Fibroblast of the aortic adventitia (primary cell): ENCODE measurements around the genes AGAP6, SGMS1 and A1CF.

DNA sequence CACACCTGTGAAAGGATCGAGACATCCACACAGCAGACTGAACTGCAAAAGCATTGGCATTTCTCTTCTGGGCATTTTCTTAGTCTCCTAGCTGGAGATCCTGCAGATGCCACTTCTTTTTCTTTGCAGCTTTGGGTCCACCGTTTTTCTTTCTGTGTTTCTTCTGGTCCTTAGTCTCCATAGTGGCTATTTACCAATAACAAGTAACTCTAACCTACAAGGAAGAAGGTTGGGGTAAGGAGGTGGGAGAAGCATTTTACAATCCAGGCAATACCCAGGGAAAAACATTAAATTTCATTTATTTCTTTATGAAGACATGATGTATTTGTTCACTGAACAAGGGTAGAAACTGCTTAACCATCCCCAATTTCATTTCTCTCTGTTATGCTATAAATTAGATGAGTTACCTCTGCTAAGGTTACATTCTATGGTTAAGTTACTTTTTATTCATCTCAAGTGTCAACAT lies 28.3 kb upstream of the AGAP9 start:
- CAGE, long polyA plus RNA: no peak

DNA sequence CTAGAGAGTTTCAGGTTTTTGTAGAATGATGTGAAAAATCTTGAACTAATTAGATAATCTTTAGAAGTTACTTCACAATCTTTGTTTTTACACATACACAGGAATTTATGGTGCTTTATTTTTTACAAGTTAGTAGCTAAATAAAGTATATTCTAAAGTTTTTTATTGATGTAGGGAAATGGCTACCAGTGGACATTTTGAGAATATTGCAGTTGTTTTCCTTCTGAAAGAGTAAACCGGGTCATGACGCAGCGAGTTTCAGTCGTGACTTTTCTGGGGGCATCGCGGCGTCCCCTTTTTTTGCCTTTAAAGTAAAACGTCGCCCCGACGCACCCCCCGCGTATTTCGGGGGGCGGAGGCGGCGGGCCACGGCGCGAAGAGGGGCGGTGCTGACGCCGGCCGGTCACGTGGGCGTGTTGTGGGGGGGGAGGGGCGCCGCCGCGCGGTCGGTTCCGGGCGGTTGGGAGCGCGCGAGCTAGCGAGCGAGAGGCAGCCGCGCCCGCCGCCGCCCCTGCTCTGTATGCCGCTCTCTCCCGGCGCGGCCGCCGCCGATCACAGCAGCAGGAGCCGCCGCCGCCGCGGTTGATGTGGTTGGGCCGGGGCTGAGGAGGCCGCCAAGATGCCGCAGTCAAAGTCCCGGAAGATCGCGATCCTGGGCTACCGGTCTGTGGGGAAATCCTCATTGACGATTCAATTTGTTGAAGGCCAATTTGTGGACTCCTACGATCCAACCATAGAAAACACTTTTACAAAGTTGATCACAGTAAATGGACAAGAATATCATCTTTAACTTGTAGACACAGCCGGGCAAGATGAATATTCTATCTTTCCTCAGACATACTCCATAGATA lies 57.6 kb downstream of the SYT15B start:
- CAGE, long polyA plus RNA: no peak

DNA sequence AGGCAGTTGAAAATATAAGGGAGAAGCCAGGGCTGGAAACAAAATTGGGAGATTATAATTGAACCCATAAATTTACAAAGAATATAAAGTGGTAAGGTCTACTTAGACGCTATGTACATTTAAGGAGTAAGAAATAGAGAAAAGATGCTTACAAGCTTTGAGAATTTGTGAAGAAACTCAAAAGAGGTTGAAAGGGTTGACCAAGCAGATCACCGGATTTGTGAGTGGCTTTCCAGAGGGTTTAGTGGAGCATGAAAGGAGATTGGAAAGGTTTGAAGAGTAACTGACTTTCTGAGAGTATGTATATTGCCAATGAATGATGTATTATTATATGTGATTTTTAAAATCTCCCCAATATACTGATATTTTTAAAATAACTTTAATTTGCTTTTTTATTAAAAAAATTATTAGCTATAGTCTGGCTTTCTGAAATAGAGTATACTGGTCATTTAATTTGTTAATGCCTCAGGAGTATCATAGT lies 64.4 kb downstream of the MAPK8 start:
- CAGE, long polyA plus RNA: no peak

DNA sequence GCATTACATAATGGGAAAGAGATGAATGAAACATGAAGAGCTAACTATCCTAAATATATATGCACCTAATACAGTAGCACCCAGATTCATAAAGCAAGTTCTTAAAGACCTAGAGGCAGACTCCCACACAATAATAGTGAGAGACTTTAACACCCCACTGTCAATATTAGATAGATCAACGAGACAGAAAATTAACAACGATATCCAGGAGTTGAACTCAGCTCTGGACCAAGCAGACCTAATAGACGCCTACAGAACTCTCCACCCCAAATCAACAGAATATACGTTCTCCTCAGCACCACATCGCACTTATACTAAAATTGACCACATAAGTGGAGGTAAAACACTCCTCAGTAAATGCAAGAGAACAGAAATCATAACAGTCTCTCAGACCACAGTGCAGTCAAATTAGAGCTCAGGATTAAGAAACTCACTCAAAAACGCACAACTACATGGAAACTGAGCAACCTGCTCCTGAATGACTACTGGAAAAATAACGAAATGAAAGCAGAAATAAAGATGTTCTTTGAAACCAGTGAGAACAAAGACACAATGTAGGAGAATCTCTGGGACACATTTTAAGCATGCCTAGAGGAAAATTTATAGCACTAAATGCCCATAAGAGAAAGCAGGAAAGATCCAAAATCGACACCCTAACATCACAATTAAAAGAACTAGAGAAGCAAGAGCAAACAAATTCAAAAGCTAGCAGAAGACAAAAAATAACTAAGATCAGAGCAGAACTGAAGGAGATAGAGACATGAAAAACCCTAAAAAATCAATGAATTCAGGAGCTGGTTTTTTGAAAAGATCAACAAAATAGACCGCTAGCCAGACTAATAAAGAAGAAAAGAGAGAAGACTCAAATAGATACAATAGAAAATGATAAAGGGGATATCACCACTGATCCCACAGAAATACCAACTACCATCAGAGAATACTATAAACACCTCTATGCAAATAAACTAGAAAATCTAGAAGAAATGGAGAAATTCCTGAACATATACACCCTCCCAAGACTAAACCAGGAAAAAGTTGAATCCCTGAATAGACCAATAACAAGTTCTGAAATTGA lies 67.5 kb downstream of the MAPK8 start:
- CAGE, long polyA plus RNA: no peak

- CAGE, long polyA plus RNA: no peak
Measured at GRCh38 chr10:48623830-48624265, 19.0 kb upstream of the ARHGAP22 start.

DNA sequence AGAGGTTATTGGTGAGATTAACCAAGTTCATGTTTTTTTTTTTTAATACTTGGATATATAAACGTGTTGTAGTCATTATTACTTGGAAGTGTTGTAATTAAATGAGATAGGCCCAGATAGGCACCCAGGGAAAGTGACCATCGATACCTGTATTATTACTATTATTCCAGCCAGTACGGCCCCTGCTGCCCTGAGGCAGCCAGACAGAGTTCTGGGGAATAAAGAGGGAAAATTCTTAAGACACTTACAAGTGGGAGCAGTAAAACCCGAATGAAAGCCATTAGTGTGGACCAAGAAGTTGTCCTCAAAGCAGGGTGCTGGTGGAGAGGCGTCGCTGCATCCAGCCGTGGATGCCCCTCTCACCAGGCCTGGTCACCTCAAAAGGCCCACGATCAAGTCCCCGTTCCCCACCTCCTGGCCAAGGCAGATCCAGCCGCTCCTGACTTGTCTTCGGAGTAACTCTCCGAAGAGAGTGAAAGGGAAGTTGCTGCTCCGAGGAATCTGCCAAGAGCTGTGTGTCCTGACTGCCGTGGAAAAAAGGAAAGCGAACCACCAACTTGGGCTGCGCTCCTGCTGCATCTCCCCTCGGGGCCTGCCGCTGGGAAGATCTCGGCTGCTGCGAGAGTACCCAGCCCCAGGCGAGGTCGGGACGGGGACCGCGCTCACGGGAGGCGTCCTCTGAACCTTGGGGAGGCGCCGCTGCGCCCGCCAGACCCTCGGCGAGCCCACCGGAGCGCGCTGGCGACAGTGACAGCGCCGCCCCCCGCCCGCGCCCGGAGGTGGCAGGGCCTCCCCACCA lies 569 bp downstream of the VSTM4 start:
- CAGE, long polyA plus RNA: no peak

DNA sequence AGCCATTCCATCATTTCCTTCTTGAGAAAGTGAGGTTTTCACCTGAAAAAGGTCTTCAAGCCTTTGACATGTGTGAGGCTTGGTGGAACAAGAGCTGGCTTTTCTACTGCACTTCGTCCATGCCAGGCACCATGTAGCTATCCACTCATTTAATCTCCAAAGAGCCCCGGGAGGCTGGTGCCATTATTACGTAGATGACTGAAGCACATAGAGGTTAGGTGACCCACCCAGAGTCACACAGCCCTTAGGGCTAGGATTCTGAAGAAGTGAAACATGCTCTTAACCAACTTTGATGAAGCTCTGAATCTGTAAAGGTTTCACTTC lies 33.5 kb downstream of the DRGX start:
- CAGE, long polyA plus RNA: no peak

GRCh38 chr10:49470154-49470747 lies 68.7 kb downstream of the ERCC6 start:
- CAGE, long polyA plus RNA: no peak

- CAGE, long polyA plus RNA: no peak
Measured at GRCh38 chr10:49703118-49703359, 23.6 kb downstream of the C10orf53 start.

DNA sequence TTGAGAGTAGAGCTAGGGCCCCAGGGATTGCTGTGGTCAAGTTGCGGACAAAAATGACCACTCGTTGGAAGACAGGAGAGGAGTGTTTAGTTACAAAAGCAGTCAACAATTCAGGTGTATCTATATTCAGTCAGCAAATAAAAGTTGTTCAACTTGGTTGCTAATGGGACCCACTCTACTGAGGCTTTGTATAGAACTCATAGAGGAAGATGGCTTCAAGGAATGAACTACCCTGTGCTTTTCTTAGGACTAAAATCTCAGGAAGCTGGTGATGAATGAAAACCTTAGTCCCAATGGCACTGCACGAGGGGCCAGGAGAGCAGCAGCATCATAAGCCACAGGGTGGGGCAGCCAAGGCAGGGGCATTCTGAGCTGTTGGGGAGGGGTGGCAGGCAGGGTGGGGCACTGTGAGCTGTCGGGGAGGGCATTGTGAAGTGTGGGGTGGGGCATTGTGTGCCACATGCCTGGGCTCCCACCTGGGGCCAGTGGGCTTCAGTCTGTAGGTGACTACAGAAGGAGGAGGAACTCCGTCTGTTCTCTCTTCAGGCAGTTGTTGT lies at the start of gene AGAP6:
TSS of gene AGAP6 (plus strand) at position 533 of the 557 bp plus-strand sequence.
- CAGE, long polyA plus RNA: no peak

- CAGE, long polyA plus RNA: no peak
Measured at GRCh38 chr10:50055581-50055878, 12.2 kb upstream of the WASHC2A start.

GRCh38 chr10:50321878-50322460 lies 70.7 kb upstream of the ASAH2 start:
- CAGE, long polyA plus RNA: no peak

GRCh38 chr10:50326828-50327853 lies 75.8 kb upstream of the ASAH2 start:
- CAGE, long polyA plus RNA: no peak

GRCh38 chr10:50361161-50361785 lies 110.0 kb upstream of the ASAH2 start:
- CAGE, long polyA plus RNA: no peak

DNA sequence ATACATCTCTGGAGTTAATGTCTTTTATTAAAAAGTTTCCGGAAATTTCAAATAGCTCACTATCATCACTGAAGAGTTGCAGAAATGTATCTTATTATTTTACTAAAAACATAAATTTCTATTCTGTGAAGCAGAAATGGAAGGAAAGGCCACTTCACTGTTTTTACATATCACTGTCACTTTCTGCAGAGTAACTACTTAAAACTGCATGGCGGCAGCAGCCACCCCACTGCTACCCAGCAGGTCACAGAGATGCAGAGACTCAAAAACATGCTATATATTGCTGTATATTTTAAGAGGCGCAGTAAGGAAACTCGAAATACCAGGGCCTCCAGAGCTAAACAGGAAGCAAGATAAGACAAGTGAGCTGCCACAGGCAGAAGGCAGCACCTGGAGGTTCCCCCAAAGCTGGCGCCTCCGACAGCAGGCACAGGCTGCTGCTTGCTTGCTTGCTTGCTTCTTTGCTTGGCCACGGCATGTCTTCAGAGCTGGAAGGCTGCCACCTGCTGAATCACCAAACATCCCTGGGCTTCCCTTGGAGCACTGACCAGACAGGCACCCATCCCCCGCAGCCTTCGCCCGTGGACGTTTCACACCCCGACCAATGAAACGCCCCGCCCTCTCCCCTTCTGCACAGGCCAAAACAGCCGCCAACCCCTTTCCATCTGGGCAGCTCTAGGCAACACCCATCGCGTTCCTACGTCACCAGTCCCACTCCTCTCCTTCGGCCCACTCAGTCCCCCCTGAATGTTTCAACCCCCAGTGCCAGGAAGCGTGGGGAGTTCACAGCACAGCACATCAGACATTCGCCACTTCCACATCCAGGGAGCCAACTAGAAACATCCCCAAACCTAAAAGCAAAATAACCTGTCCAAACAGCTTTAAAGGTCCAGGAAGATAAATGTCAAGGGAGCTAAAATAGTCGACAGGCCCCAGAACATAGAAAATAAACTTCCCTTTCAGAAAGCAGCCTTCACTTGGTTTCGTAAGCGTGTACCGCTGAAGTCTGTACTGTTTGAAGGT lies 1.8 kb downstream of the SGMS1 start:
- CAGE, long polyA plus RNA: no peak

- CAGE, long polyA plus RNA: no peak
Measured at GRCh38 chr10:50622674-50623140, 1.0 kb downstream of the SGMS1 start.

DNA sequence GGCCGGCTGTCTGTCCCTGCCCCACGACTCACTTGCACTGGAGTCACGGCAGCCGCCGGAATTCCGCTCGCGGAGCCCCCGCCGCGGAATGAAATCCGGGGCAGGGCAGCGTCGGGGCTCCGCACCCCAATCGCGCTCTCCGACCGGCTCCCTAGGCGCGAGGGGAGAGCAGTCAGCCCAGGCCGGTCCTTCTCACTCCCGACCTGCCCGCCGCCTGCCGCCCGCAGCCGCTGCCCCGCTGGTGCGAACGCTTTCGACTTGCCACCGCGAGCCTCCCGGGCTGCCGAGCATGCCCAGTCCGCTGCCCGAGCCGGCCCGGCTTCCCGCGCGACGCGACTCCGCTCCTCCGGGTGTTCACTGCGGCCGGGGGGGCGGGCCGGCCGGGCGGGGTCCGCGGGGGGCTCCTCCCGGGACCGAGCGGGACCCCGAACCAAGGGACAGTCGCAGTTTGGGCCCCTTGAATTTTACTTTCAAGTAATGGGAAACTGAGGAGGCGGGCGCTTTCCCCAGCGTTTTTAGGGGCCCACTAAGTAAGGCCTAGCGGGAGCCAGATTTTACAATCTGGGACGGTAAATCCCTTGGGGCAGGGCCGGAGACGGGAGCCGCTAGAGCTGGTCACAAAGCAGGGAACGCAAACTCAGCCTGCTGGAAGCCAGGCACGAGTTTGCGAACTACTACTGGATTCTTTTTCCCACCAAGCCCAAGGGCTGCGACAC lies at the start of gene SGMS1:
TSS of gene SGMS1 (minus strand) at position 282 of the 716 bp plus-strand sequence.
- CAGE, long polyA plus RNA: no peak

GRCh38 chr10:50855407-50855866 lies 30.0 kb downstream of the A1CF start:
- CAGE, long polyA plus RNA: no peak

DNA sequence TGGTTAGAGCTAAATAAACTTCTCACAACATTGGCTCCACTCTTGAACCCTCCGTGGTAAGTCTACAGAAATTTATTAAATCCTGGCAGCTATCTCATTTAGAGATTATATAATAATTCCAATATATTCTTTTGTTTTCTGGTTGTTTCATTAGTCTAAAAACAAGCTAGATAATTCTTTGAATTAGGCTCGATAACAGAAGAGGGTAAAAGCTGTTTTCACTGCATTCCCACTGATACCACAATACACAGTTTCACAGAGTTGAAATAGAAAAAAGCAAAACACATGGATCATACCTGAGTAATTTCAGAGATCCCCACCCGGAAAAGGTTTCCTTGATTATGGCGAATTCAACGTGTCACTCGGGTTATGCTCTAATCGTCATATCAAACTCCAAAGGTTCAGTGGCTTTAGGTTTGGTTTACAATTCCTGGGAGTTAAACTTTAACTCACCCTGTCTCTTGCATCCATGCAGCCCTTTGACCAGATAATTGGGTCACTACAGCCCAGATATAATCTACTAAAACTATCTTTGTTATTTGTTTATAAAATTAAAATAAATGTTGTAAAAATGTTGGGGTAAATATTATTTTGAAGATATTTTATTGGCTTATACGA lies at the start of gene A1CF:
TSS of gene A1CF (minus strand) at position 343 of the 618 bp plus-strand sequence.
- CAGE, long polyA plus RNA: no peak

DNA sequence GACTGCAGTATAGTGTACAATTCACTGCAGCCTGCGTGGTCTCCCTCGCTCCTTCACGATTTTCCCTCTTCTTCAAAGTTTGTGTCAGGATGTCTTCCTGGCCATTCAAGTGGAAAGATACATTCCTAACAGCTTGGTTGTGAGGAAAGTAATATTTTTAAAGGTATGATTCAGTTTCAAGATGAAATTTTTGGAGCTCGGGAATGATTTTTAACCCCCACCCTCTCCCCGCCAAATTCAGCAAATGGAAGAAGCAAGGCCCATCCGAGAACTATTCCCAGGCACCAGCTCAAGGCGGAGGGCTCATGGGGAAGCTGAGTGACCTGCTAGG lies 1.1 kb upstream of the PRKG1 start:
- CAGE, long polyA plus RNA: no peak